Liver (tissue), 9 donors: ENCODE data around the gene C14orf132.

DNA sequence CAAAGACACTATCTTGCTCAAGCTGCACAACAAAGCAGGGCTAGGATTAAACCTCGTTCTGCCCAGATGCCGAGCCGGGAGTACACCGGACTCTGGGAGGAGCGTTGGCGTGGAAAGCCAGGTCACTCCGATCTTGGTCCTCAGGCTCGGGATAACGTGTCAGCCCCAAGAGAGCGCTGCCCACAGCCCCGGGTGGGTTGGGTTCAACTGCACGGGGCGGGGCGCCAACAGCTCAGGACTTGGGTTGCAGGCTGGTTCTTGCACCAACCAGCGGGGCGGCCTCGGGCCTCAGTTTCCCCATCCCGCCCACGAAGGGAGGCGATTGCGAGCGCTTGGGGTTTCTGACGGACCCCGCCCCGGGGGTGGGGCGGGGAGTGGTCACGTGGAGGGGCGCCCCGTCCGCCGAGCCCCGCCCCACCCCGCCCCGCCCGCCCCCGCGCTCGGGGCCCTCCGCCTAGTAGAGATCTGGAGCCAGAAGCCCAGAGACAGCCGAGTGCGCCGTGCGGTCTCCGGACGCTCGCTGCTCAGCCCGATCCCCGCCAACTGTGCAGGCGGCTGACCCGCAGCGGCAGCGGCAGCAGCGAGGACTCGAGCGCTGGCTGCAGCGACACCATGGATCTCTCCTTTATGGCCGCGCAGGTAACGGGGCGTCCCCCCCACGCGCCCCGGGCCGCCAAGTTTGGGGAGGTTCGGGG is at the start of gene C14orf132:
Gene C14orf132 (plus strand): TSS at position 474 of the 695 bp plus-strand sequence.
- PRO-cap, 5 experiments = peak in 5 of 5 experiments; most common plus-strand start position 492 of the sequence (in 4); most common minus-strand start position 308 of the sequence (in 2)
- RAMPAGE, long total RNA, 2 experiments = no peak in any of the 2 experiments
- RRBS = 4% methylated on average over 9 of the region's 65 CpGs

GRCh38 chr14:96053920-96054450 is 14.8 kb downstream of the C14orf132 start:
- PRO-cap, 5 experiments = no peak in any of the 5 experiments
- RAMPAGE, long total RNA, 2 experiments = no peak in any of the 2 experiments
- RRBS = no CpG with 5 or more reads among the region's 11 CpGs

GRCh38 chr14:96083873-96084140 is 44.6 kb downstream of the C14orf132 start:
- PRO-cap, 5 experiments = peak in 4 of 5 experiments; most common plus-strand start chr14:96083982 (in 4)
- RAMPAGE, long total RNA, 2 experiments = no peak in any of the 2 experiments
- RRBS = no CpG with 5 or more reads among the region's 3 CpGs

DNA sequence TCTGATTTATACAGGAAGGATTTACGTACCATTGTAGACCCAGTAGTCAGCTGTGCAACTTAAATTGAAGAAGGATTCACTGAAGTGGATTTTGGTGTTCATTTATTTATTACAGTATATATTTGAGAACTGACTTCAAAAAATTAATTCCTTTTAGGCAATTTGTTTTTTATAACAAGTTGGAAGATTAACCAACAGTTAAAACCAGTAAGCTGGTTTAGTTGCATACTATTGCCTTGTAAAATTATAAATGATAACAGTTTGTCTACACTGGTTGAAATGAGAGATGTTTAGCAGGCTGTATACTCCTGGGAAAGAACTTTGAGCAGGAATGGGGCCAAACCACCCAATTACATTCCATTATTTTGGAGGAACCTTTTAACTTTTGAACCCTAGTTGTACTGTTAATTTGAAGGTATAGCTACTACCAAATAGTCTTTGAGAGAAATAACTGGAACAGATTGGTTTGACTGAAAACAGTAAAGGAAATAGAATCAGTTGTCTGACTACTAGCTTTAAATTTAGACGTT is 33.9 kb downstream of the PAPOLA start:
- PRO-cap, 5 experiments = no peak in any of the 5 experiments
- RAMPAGE, long total RNA, 2 experiments = no peak in any of the 2 experiments
- RRBS = no CpG with 5 or more reads among the region's 2 CpGs

- PRO-cap, 5 experiments = no peak in any of the 5 experiments
- RAMPAGE, long total RNA, 2 experiments = no peak in any of the 2 experiments
- RRBS = no CpG with 5 or more reads among the region's 9 CpGs
Observed at GRCh38 chr14:97978419-97978745, 1181.2 kb downstream of the VRK1 start.

DNA sequence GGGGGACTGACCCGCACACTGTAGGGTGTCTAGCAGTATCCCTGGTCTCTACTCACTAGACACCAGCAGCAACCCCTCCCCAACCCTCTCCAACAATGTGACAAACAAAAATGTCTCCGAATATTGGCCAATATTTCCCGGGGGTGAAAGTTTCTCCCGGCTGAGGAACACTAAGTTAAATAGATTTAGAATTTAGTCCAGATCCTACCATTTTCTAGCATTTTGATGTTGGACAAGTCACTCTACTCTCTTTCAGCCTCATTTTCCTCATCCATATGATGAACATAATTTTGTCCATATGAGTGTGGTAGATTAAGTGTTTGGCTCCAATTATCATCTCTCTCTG is 647.4 kb downstream of the BCL11B start:
- PRO-cap, 5 experiments = no peak in any of the 5 experiments
- RAMPAGE, long total RNA, 2 experiments = no peak in any of the 2 experiments
- RRBS = no CpG with 5 or more reads among the region's 4 CpGs

- PRO-cap, 5 experiments = no peak in any of the 5 experiments
- RAMPAGE, long total RNA, 2 experiments = no peak in any of the 2 experiments
- RRBS = no CpG with 5 or more reads among the region's 9 CpGs
Observed at GRCh38 chr14:99017003-99017478, 255.0 kb downstream of the BCL11B start.

- PRO-cap, 5 experiments = no peak in any of the 5 experiments
- RAMPAGE, long total RNA, 2 experiments = no peak in any of the 2 experiments
- RRBS = no CpG with 5 or more reads among the region's 12 CpGs
Observed at GRCh38 chr14:99186831-99187469, 85.0 kb downstream of the BCL11B start.

DNA sequence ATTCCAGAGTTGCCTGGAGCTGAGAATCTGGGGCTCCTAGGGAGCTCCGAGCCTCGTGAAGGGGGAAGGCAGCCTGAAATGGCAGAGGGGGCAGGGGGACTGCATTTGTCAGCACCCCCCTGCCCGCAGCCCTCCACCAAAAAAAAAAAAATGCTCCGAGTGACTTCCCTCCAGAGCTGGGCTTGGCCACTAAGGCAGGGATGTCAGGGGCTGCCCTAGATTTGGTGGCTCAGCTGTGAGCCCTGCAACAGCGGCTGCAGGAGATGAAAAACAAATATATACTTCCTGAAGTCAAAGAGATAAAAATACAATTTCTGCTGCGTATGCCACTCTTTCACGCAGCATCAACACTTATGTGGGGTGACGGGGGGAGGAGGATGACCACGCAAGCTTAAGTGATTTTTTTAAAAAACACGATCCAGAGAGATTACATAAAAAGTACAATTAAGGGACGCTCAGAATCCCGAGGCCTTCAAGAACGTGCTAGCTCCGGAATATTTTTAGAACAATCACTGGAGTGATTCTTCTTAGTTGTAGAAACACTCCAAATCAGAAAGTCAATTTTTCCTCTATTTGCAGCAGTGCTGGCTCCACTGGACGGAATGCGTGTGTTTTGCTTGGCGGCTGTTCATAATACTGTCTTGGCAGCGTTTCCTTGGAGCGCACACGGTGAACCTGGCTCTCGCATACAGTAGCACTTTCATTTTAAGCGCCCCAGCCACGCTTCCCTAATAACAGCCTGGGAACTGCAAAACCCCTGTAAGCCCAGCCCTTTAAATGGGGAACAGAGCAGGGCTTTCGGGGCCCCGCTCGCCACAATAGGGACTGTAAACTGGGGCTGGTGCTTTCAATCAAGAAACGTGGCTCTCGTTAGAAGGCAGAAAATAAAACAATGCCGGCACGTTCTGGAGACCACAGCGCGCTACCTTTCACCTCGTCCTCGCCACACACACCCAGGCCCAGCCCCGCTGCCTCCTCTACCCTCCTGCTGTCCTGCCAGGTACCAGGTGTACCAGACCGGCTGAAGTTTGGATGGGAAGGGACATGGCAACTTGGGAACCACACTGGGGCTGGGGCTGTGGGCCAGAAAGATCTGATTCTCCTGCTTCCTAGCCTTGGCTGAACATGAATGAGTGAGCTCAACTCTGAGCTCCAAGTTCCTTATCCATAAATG is 80.0 kb downstream of the BCL11B start:
- PRO-cap, 5 experiments = no peak in any of the 5 experiments
- RAMPAGE, long total RNA, 2 experiments = no peak in any of the 2 experiments
- RRBS = no CpG with 5 or more reads among the region's 36 CpGs

GRCh38 chr14:99229515-99230007 is 42.4 kb downstream of the BCL11B start:
- PRO-cap, 5 experiments = no peak in any of the 5 experiments
- RAMPAGE, long total RNA, 2 experiments = no peak in any of the 2 experiments
- RRBS = no CpG with 5 or more reads among the region's 11 CpGs

- PRO-cap, 5 experiments = no peak in any of the 5 experiments
- RAMPAGE, long total RNA, 2 experiments = no peak in any of the 2 experiments
- RRBS = no CpG with 5 or more reads among the region's 8 CpGs
Observed at GRCh38 chr14:99243264-99243939, 28.6 kb downstream of the BCL11B start.

GRCh38 chr14:99264653-99265243 is 7.2 kb downstream of the BCL11B start:
- PRO-cap, 5 experiments = no peak in any of the 5 experiments
- RAMPAGE, long total RNA, 2 experiments = no peak in any of the 2 experiments
- RRBS = no CpG with 5 or more reads among the region's 14 CpGs

DNA sequence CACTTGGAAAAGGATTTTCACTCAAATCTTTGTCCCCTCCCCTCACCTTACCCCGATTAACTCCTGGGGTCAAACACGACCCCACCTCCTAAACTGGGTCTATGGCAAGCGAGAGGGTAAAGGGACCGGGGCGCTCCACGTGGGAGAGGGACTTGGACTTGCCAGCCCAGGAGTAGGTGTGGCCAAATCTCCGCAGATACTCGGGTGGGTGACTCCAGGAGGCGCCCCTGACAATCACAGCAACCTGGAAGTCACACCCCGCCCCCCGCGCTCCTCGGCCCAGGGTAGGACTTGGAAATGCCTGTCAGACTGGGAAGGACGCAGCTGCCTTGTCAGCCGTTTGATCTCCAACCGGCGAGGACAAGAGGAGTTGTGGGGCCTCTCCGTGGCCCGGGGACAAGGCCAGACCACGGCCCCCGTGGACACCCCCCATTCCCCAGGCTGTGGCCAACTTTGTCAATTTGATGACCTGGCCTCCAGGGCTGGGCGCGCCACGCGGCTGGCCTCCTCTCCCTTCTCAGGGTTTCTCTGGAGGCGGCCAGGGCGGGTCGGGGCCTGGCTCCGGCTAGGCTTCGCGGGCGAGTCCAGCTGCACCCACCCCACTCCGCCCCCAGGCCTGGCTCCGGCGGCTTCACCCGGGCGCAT is 1.1 kb upstream of the BCL11B start:
- PRO-cap, 5 experiments = no peak in any of the 5 experiments
- RAMPAGE, long total RNA, 2 experiments = no peak in any of the 2 experiments
- RRBS = 4% methylated on average over 9 of the region's 37 CpGs

DNA sequence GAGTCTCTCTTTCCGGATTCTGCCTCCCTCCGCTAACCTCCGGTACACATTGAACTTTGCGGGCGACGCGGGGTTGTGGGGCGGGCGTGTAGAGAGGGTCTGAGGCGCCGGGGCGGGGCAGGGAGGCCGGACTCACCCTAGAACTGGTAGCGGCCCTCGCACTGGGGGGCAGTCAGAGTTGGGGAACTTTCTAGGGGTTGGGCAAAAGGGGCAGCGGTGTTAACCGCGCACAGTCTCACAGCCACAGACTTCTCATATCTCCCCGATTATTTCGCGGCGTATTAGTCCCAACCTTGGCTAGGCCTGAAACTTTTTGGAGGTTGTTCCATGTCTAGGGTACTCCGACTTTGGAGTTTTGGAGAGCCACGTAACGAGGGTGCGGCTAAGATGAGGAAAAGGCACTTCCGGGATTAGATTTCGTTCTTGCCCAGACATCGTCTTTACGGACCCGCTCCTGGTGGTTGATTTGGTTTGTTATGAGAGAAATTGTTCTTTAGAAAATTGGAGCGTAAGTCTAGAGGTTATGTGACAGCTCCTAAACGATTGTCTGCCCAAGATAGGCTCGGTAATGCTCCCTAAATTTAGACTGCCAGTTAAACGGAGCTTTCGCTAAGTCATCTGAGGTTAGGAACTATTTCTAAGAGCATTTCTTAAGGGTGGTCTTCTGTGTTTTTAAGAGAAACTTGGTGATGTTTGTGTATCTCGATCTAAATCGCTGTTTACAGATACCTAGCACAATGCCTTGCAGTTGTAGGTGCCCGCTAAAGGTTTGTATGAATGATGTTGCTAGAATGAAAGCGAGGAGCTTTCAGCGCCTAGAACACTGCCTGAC is 580 bp downstream of the CCNK start:
- PRO-cap, 5 experiments = no peak in any of the 5 experiments
- RAMPAGE, long total RNA, 2 experiments = no peak in any of the 2 experiments
- RRBS = 2% methylated on average over 9 of the region's 41 CpGs

DNA sequence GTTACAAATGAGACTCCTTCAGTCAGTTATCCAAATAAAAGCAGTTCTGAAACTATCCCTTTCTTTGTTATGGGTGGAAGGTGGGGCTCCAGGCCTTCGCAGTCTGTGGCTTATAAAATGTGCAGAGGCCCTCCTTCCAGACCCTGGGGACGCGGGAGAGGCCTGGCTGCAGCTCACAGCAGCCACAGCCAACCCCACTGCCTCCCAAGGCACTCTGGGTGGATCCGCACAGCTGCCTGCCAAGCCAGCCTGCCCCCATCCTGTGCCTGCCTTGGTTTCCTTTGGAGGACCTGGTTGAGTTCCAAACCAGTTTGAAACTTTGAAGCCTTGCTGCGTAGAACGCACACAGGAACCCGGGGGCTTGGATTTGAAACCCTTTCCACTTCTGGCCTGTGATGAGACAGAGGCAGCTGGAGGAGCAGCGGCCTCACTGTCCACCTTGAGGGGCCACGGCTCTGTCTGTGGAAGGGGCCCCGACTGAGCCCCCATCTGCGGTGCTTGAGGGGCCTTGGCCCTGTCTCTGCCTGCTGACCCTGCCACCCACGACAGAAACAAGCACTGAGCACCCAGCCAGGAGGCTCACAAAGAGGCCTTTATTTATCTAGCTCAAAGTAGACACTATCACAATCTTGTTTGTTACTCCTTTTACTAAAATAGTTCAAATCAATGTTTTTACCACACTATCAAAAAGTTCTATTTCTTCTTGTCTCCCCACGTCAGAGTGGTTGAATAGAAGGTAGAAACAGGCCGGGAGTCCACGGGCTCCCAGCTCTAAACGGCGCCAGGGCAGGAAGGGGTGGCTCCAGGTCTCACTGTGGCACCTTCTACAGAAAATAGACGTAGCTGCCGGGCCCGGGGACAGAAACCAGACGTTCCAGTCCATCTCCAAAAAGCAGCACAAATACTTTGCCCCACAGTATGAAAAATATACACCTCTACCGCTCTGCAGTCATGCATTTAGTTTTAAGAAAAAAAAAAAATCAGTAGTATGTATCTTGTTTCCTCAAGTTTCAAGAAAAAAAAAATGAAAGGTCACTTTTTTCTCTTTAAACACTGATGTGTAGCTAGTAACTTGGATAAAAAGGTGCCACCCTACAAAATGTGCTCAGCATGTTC is 30.6 kb downstream of the CCNK start:
- PRO-cap, 5 experiments = no peak in any of the 5 experiments
- RAMPAGE, long total RNA, 2 experiments = no peak in any of the 2 experiments
- RRBS = no CpG with 5 or more reads among the region's 22 CpGs

GRCh38 chr14:99529659-99530593 is 48.7 kb downstream of the CCNK start:
- PRO-cap, 5 experiments = no peak in any of the 5 experiments
- RAMPAGE, long total RNA, 2 experiments = no peak in any of the 2 experiments
- RRBS = no CpG with 5 or more reads among the region's 28 CpGs

GRCh38 chr14:99531246-99531637 is 50.0 kb downstream of the CCNK start:
- PRO-cap, 5 experiments = no peak in any of the 5 experiments
- RAMPAGE, long total RNA, 2 experiments = no peak in any of the 2 experiments
- RRBS = no CpG with 5 or more reads among the region's 10 CpGs

GRCh38 chr14:99554901-99555442 is 49.0 kb downstream of the CCDC85C start:
- PRO-cap, 5 experiments = no peak in any of the 5 experiments
- RAMPAGE, long total RNA, 2 experiments = no peak in any of the 2 experiments
- RRBS = no CpG with 5 or more reads among the region's 8 CpGs

- PRO-cap, 5 experiments = no peak in any of the 5 experiments
- RAMPAGE, long total RNA, 2 experiments = no peak in any of the 2 experiments
- RRBS = no CpG with 5 or more reads among the region's 6 CpGs
Observed at GRCh38 chr14:99560992-99561280, 43.1 kb downstream of the CCDC85C start.

DNA sequence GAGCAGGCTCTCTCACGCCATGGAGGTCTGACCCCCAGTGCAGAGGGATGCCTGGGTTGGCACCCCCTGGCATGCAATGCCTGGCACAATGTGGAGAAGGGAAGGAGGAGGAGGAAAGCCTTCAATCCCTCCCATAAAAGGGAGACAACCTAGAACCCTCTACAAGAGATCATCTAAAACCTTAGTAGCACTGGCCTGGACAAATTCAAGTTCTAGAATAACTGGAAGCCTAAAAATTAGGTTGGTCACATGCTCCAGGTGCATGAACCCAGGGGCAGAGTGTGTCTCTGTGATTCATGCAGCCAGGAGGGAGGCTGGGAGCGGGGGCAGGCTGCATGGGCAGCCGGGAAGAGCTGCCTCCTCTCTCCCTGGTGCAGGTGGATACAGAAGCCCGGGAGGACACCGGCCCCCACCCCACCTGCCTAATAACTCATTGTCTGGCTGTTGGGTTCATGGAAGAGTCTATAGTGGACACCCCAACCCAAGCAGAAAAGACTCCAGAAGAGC is 38.7 kb downstream of the CCDC85C start:
- PRO-cap, 5 experiments = peak in 3 of 5 experiments; most common plus-strand start position 305 of the sequence (in 2); most common minus-strand start position 207 of the sequence (in 3)
- RAMPAGE, long total RNA, 2 experiments = no peak in any of the 2 experiments
- RRBS = 22% methylated on average over 1 of the region's 5 CpGs